ENCODE measurements around a stretch of chr17.

DNA sequence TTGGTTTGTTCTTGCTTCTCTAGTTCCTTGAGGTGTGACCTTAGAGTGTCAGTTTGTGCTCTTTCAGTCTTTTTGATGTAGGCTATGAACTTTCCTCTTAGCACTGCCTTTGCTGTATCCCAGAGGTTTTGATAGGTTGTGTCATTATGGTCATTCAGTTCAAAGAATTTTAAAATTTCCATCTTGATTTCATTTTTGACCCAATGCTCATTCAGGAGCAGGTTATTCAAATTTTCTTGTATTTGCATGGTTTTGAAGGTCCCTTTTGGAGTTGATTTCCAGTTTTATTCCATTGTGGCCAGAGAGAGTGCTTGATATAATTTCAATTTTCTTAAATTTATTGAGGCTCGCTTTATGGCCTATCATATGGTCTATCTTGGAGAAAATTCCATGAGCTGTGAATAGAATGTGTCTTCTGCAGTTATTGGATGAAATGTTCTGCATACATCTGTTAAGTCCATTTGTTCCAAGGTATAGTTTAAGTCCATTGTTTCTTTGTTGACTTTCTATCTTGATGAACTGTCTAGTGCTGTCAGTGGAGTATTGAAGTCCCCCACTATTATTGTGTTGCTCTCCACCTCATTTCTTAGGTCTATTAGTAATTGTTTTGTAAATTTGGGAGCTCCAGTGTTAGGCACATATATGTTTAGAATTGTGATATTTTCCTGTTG is 94.0 kb upstream of the NPEPPS start:
- PRO-cap = no peak

GRCh38 chr17:47649036-47649671 is 565 bp upstream of the KPNB1 start:
- PRO-cap = bidirectional peak, plus-strand start at chr17:47650037, minus-strand start at chr17:47649632

- PRO-cap = no peak
These were observed 18.0 kb upstream of the TBKBP1 start for GRCh38 chr17:47675611-47676719.

GRCh38 chr17:47677643-47678673 is 16.0 kb upstream of the TBKBP1 start:
- PRO-cap = no peak

- PRO-cap = bidirectional peak, plus-strand start at chr17:47709267, minus-strand start at chr17:47709085
These were observed 15.2 kb downstream of the TBKBP1 start for GRCh38 chr17:47708929-47709733.

DNA sequence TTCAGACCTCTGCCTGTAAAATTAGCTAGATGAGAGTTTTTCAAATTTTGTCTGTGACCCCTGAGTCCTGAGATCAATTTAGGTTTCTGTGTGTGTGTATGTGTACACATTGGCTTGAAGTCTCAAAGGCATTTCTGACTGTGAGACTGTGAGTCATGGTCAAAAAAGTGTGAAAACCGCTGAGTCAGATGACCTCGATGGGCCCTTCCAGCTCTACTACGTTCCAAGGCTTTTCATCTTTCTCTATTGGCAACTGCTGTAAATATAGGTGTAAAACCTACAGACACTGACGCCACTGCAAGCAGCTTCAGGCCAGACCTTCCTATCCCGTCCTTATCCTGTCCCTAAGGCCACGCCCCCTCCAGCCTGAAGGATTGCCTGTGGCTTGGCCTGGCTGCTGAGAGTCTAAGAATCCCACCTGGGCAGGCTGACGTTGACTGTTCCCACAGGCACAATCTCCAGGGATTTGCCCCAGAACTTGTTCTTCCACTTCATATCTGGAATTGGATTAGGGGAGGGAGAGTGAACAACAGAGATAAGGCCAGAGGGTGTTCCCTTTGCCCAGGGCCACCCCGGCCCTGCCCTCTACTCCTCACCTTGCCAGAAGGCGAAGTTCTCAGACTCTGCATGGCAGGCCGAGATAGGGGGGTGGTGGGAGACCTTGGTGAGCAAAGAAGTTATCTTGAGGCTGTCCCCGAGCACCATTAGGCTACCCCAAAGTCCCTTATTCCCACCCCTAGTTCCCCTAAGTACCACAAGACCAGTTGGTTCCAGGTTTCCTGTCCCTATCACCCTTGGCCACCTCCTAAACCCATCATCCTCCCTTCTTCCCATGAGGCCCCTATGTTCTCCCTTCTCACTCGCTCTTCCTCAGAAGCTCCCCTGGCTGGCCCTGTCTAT is 11.2 kb downstream of the OSBPL7 start:
- PRO-cap = no peak

DNA sequence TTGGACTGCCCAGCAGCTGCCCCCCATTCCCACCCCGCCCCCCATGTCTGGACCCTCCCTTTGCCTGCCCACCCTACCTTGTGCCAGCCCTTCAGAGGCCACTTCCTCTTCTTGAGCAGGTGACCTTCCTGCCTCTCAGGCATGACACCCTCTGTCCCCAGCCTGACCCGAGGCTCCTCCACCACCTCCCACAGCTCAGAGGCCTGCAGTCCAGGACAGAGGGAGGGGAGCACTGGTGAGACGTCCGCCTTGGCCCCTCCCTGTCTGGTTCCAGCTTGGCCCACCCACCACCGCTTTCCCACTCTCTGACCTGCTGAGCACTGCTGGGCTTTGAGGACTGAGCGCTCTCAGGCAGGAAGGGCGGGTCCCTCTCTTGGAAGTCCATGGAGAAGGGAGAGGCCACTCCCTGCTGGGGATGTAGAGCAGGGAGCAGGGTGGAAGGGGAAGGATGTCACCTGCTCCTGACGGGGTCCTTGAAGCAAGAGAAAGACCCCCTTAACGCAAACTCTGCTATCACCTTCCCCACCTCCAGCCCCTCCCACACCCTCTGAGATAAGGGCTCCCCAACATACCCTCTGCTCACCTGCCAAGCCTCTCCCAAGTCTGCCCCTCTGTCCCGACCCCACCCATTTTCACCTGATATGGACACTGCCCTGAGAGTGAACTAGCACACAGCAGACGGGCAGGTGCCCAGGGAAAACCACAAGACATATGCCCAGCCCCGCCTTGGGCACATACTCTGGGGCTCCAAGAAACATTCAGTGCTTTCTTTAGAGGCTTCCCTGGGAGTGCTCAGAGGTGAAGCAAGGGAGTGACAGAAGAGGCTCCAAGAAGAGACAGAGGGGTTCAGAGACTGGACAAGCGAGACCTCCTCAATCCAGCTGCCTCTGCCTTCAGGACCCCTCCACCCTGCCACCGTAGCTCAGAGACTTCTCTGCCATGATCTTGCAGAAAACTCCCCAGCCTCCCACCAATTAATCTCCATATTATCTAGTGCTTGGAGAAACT is 1.4 kb downstream of the OSBPL7 start:
- PRO-cap = no peak

DNA sequence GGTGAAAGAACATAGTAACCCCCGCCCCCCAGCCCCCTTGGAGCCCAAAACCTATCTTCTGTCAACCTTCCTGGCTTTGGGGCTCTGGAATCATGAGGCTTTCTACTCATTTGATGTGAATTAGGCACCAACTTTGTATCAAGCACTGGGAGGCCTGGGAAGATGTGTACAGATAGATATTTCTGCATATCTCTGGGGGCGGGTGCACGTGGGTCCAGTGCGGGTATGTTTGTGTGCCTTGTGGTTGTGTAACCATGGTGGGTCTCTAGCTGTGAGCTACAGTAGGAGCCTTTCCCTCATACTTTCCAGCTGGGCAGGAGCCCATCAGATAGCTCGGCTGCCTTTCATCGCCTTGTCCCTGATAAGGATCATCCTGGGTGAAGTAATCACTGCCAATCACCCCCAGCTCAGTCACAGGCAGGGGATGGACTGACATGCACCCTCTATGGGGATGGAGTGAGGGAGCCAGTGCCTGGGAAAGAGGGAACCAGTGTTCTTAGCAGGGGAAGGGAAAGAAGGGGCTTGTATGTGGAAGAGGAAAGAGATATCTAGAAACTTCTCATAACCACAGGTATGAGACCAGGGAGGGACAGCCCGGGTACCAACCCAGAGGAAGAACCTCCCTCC is 3.1 kb upstream of the SCRN2 start:
- PRO-cap = no peak

GRCh38 chr17:47850296-47850807 is 611 bp downstream of the SP6 start:
- PRO-cap = no peak

GRCh38 chr17:47950247-47950902 is 7.3 kb downstream of the PRR15L start:
- PRO-cap = no peak

DNA sequence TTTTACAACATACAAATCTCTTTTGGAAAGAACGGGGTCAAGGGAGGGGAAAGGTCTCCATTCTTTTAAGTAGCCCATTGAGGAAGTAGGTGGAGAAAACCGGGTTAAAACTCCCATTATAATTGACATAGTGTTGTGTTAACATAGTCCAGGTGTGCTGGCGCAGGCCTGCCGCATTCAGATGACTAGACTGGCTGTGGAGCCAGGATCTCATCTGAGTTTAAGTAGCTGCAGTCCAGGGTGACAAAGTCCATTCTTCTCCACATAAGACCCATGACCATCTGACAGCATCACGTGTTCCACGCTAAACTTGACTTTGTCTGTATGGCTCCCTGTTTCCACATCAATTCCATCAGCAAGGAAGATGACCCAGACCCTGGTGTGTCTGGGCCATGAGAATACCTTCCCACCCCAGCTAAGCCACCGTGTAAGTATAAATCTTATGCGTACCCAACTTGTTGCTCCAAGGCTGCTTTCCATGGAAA is 46.5 kb downstream of the SNX11 start:
- PRO-cap = no peak

DNA sequence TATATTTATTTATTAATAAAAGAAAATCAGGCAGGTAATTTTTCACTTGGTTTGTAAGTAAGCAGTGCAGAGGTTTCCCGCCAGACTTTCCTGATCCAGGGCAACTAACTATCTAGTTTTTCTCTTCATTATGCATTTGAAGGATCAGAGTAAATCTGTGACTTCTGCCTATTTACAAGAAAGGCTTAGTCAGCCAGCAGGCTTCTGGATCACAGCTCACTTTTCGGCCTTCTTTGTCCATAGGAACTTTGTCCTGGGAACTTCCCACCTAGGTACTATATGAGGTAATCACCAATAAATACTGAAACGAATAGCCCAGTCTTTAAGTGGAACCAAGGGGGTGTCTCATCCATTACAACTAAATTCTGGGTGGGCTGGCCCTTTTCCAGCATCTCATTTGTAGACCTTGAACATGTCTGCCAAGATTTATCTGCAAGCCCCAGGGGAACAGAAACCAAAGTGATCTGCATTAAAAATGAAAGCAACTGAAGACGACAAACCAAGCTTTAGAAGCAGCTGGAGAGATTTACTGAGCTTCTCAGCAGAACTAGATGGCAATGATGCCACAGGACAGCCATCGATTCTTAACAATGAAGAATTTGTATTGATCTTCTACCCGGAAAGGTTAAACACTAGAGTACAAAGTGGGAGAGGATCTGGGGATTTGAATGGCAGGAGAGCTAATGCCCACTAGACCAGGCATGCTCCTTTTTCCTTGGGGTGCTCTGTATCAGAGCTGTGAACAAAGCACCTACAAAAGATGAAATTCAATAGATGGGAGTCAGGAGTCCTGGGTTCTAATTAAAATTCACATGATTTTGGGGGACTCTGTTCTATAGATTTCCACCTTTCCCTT is 55.5 kb downstream of the SNX11 start:
- PRO-cap = no peak

GRCh38 chr17:48214017-48214328 is 106.4 kb downstream of the SNX11 start:
- PRO-cap = no peak

- PRO-cap = no peak
These were observed 3.9 kb downstream of the HOXB1 start for GRCh38 chr17:48526866-48527289.

GRCh38 chr17:48545671-48546910 is 1.2 kb upstream of the HOXB2 start:
- PRO-cap = no peak

- PRO-cap = no peak
These were observed 7.1 kb upstream of the HOXB2 start for GRCh38 chr17:48551528-48552822.

DNA sequence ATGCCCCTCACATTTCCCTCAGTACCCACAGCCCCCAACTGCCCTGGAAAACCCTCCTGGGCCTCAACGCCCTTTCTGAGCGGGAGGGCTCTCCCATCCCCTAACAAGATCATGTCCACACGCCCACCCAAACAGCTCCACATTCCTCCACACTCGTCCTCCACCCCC is 14.4 kb downstream of the HOXB4 start:
- PRO-cap = no peak

DNA sequence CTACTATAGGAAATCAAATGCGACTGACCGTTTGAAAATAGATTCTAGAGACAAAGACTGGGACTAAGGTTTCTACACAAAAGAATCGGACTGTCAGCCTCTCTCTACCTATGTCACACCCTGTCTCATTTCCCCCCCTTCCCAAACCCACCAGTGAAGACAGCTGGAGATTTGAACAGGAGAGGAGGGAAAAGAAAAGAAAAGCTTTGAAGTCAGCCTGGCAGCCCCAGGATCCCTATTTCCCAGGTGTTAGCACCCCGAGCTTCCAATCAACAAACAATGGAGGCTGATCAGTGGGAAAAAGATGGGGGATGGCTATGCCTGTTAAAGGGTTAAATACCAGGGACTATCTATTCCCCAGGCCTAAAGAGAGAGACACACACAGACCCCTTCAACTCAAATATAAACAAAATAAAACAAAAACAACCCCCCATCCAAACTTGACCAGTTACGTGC is 8.2 kb downstream of the HOXB4 start:
- PRO-cap = no peak

DNA sequence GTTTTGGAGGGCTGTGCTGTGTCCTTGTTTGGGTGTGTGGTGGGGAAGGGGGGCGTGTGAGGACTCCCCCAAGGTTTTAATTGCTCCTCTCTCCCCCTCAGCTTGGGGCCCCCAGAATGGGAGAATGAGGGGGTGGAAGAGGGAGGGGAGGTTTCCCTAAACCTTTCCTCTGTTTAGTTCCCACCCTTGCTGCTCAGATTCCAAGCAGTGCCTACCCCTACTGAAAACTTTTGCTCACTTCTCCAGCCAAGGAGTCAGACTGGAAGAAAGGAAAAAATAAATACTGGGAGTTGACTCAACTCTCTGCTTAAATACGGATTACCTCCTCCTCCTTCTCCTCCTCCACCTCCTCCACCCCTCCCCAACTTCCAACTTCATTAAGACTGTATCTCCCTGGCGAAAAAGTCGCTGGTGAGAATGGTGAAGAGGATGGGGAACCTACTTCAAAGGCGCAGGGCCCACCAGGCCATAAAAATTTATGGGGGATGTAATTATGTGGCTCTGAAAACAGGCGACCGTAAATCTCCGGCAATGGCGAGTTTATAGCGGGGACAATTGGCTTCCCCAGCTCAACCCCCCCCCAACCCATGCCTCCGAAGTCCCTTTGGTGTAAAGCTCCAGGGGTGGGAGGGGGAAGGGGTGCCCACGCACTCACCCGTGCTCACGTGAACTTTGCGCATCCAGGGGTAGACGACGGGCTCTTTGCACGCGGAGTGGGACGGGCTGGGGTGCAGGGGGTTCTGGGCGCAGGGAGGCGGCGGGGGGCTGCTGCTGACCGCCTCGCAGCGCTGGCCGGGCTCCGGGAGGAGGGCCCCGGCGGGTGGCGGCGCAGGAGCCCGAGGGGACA is 719 bp downstream of the HOXB4 start:
- PRO-cap = no peak

DNA sequence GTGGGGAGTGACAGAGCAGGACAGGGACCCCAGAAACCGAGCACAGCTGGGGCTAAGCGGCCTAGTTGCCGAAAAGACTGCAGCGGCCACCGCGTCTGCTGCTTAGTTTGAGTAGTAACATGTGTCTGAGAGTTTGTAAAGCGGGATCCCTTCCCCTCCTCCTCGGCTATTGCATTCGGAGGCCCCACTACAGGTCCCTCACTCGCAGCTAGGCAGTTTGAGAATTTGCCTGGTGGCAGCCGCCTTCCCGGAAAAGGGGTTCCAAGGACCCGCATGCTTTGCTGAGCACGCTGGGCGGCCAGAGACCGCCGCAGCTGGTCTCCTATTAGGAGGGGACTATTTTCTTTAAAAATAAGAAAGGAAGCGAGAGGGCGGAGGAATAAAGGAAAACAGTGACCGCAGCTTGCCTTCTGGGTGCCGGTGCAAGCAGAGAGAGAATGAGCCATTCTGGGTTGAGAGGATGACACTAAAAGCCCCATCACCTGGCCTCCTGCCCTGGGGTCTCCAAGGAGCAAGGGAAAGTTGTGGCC is 1.1 kb upstream of the HOXB5 start:
- PRO-cap = no peak

All from WTC11 (cell line).